Ishikawa (cell line): ENCODE results near the gene NIBAN1.

DNA sequence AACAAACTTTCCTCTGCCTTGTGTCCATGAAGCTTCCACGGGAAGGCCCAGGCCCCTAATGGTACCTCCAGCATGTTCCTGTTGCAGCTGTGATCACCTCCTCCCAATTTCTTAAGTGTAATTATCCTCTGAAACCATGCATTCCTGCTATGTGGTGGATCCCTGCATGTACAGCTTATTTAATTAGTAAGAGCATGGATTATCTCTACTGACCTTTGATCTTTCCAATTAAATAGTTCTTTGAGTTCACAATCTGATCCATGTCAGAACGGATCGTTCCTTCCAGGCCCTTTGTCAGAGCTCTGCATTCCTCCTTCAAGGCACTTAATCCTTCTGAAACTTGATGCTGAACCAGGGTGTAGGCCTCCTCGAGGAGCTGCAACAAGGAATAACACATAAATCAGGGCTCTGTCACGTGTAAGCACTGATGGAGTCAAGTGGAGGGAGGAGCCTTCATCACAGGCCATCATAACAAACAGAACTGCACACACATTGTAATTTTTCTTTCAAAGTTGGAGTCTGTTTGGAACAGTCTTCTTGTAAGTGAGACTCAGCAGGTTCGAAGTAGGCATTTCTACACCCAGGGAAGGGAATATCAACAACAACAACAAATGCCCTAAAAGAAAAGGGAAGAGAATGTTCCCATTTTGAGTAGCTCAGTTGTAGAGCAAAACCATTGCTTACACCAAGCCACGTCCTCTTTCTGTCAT lies 68.5 kb upstream of the EDEM3 start:
- RRBS, result no CpG with 5 or more reads among the region's 7 CpGs

DNA sequence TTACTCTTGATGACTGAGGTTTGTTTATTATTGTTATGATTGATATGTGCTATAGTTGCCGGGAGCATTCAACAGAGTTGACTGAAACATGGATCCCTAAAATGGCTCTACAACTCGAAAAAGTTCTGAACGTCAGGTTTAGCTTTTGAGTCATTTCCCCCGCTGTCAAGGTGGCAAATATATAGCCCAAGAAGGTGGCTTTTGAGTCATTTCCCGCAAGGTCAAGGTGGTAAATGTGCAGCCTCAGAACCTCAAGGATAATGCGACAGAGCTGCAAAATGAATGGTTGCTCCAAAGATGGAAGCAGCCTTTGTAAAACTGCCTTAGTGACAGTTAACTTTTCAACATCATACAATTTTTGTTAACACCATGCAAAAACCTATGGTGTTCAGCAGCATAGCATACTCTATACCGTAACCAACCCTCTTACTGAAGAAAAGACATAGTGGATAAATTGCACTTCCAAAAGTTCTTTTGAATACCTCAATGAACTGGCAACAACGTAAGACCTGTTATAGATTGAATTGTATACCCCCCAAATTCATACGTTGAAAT lies 103.9 kb downstream of the NIBAN1 start:
- RRBS, result no CpG with 5 or more reads among the region's 9 CpGs

GRCh38 chr1:184879922-184881092 lies 94.0 kb downstream of the NIBAN1 start:
- RRBS, result no CpG with 5 or more reads among the region's 6 CpGs

GRCh38 chr1:184973899-184975044 lies at the start of gene NIBAN1:
NIBAN1 (minus strand) TSS chr1:184974508.
- RRBS, result 2% methylated on average over 54 of the region's 89 CpGs

GRCh38 chr1:185155757-185156575 lies 787 bp downstream of the TRMT1L start:
- RRBS, result 1% methylated on average over 6 of the region's 21 CpGs

- RRBS, result no CpG with 5 or more reads among the region's 5 CpGs
These were observed 2.8 kb downstream of the IVNS1ABP start for GRCh38 chr1:185314048-185314906.

- RRBS, result no CpG with 5 or more reads among the region's 2 CpGs
These were observed 20.2 kb upstream of the IVNS1ABP start for GRCh38 chr1:185337330-185337529.

DNA sequence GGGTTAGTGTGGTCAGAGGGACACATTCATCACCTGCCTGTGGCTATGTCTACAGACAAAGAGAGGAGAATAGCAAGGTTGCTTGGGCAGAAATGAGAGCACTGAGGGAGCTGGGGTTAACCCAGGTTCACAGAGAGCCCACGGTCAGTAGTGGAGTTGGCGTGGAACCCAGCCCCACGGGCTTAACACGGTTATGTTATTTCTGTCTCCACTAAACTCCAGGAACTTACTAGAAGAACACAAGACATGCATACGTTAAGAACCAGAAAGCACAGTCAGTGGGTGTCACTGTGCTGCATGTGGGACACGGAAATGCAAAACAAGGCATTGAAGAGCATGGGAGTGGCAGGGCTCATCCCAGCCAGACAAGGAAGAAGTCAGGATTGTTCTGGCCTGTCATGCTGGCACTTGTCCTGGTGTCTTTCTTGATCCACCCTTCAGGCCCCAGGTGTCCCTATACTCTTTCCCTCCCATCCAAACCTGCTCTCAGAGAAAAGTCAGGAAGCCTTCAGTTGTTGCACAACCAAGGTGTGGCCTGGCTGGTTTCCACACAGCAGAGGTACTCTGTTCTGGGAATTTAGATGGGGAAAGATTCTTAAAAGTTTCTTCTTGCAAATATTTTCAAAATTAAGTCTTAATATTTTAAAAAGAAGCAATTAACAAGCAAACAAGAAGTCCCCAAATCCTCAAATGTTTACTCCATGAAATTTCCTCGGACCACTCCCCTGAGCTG lies 95.6 kb upstream of the IVNS1ABP start:
- RRBS, result no CpG with 5 or more reads among the region's 7 CpGs

GRCh38 chr1:185488694-185489561 lies 171.9 kb upstream of the IVNS1ABP start:
- RRBS, result no CpG with 5 or more reads among the region's 8 CpGs

DNA sequence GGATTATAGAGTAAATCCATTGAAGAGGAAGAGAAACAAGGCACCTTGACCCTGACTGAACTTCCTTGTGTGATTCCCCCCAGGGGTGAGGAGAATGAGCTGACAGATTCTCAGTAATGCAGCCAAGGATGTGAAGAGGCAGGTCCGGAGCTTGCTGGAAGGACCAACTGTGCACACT lies 54.9 kb upstream of the HMCN1 start:
- RRBS, result no CpG with 5 or more reads among the region's 1 CpG

DNA sequence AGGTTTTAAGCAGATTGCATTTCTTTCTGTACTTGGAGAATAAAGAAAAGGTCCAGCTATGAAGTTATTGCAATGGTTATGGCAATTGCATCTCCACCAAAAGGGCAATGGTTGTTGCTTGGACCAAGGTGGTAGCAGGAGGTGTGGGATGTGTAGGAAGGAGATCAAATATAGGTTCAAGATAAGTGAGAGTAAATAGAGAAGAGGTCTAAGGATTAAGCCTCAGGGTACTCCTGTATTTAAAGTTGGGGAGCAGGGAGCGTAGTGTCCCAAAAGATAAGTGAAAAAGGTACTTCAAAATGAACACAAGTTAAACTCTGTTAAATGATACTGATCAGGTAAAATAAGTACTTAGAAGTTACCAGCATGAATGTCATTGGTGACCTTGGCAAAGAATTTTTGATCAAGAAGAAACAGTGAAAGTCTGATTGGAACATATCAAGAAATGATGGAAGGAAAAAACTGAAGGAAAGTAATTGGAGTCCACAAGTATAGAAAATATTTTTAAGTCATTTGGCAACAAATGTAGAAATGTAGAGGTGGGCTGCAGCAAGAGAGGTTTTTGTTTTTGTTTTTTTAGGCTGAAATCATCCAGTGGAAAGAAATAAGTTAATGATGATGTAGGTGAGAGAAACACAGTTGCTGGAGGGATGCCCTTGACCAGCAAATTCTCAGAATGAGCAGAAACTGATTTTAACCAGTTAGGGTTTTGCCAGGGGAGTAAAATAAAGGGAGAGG lies 223.0 kb upstream of the PRG4 start:
- RRBS, result no CpG with 5 or more reads among the region's 1 CpG

GRCh38 chr1:186301278-186301854 lies 5.3 kb downstream of the PRG4 start:
- RRBS, result no CpG with 5 or more reads among the region's 9 CpGs

DNA sequence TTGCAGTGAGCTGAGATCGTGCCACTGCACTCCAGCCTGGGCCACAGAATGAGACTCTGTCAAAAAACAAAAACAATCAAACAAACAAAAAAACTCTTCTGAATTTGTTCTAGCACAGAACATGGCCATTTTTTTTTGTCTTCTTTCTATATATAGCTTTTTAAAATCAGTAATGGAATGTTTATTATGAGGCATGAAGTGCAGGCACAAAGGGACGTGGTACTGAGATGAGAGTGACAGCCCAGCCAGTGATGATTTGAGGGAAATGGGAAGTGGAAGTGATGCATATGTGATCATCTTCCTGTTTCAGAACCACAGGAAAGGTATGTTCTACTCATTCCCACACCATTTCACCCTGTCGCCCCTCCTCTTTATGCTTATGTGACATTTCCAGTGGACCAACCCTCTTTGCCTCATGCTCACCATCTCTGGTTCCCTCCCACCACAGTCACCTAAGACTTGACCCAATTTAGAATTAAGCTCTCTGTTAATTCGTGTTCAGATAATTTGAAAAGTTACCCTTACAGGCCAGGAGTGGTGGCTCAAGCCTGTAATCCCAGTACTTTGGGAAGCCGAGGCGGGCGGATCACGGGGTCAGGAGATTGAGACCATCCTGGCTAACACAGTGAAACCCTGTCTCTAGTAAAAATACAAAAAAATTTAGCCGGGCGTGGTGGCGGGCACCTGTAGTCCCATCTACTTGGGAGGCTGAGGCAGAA lies 24.3 kb downstream of the PTGS2 start:
- RRBS, result no CpG with 5 or more reads among the region's 11 CpGs

GRCh38 chr1:186848397-186849015 lies 19.8 kb downstream of the PLA2G4A start:
- RRBS, result no CpG with 5 or more reads among the region's 2 CpGs

GRCh38 chr1:187409273-187409770 lies 580.6 kb downstream of the PLA2G4A start:
- RRBS, result no CpG with 5 or more reads among the region's 2 CpGs

DNA sequence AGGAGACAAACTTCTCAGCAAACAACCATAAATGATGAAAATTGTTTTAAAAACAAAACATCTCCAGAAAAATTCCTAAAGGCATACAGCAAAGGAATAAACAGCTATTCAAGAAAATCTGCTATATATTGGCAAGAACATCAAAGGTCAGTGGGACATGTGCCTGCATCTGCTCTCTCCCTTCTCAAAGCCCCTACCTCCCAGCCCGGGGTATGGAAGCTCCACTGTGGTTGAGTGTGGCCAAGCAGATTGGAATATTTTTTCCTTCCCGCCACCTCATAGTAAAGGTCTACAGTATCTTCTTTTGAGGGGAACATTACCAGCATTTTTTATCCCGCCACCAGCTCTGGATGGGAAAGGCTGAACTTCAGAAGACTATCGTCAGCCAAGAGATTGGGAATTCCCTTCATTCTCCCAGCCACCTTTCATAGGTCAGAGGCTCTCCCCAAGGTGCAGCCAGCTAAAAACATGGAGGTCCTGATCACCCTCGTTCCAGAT lies 1443.4 kb downstream of the PLA2G4A start:
- RRBS, result no CpG with 5 or more reads among the region's 5 CpGs

- RRBS, result no CpG with 5 or more reads among the region's 6 CpGs
These were observed 36.6 kb upstream of the RGS1 start for GRCh38 chr1:192538711-192539607.

GRCh38 chr1:192550841-192551419 lies 24.6 kb upstream of the RGS1 start:
- RRBS, result no CpG with 5 or more reads among the region's 1 CpG

- RRBS, result no CpG with 5 or more reads among the region's 8 CpGs
These were observed 16.0 kb upstream of the RGS1 start for GRCh38 chr1:192559300-192560216.